NT2/D1 (cell line): ENCODE results near the gene RBM33.

DNA sequence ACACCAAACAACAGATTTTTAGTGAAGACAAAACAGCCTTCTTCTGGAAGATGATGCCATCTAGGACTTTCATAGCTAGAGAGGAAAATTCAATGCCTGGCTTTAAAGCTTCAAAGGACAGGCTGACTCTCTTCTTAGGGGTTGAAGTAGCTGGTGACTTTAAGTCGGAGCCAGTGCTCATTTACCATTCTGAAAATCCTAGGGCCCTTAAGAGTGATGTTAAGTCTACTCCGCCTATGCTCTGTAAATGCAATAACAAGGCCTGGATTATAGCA lies 300.2 kb downstream of the PAXIP1 start:
- RRBS, 2 experiments, result no CpG with 5 or more reads among the region's 2 CpGs

GRCh38 chr7:154983128-154983376 lies 19.9 kb downstream of the PAXIP1 start:
- RRBS, 2 experiments, result no CpG with 5 or more reads among the region's 3 CpGs

DNA sequence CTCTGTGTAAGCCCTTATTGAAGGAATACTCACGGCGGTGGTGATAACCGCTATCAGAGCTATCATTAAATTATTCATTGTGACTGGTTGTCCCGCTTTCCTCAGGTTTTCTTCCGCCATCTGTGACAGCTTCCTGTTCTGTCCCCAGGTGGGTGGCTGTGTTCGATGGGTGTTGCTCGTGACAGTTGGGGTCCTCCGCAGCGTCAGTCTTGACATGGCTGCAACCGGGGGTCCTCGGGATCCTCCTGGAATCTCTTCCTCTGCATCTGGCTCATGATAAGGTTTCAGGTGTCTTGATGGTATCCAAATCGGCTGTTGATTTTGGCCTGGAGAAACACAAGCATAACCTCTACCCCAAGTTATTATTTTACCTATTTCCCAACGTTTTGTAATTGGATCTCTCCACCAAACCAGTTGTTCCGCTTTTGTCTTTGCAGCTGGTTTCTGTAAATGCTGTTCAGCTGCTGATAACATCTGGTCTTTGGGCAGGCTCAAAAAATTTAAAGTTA lies 58.2 kb upstream of the INSIG1 start:
- RRBS, 2 experiments, result no CpG with 5 or more reads among the region's 14 CpGs

- RRBS, 2 experiments, result no CpG with 5 or more reads among the region's 10 CpGs
These were observed 31.3 kb upstream of the INSIG1 start for GRCh38 chr7:155266362-155266825.

DNA sequence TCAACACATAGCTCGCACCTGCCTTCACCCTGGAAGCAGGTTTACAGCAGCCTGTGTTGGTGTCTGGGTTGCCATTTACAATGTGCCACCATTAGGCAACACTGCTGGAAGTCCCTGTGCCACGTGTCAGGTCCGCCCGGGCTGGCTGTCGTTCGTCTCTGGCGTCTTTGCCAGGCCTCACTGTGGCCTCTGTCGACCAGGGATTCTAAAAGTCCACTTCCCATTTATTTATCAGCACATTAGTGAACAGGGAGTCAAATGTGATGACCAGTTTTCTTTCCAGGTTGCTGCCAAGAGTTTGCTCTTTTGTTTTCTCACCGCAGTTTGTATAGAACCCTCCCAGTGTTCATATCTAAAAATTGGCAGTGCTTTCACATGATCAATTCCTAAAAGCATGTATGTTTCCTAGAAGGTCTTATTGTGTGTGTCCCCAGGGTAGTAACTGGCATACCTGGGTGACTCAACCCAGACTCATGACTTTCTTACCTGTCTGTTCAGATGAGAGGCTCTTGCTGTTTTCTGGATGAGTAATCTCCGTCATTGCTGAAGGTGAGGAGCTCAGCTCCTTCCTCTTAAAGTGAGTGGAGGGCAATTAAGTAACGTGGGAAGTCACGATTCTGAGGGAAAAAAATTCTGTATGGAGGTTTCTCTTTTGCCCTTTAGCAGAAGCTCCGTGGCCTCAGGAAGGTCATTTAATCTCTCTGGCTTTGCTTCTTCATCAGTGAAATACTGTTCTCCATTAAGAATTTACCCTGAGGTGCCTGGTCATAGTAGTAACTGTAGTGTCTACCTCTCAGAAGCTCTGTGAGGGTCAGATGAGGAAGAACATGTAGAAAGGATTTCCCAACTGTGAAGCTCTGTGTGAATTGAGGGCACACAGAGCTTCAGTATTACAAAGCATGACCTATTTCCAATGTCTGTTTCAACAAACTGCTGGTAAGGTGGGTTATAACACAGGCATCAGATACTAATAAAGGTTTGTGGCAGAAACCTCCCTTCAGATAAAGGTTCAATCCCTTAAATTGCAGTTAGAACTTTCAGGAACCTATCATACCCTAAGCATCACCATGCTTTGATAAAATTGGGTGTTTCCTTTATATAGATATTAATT lies 9.5 kb downstream of the INSIG1 start:
- RRBS, 2 experiments, result no CpG with 5 or more reads among the region's 13 CpGs

DNA sequence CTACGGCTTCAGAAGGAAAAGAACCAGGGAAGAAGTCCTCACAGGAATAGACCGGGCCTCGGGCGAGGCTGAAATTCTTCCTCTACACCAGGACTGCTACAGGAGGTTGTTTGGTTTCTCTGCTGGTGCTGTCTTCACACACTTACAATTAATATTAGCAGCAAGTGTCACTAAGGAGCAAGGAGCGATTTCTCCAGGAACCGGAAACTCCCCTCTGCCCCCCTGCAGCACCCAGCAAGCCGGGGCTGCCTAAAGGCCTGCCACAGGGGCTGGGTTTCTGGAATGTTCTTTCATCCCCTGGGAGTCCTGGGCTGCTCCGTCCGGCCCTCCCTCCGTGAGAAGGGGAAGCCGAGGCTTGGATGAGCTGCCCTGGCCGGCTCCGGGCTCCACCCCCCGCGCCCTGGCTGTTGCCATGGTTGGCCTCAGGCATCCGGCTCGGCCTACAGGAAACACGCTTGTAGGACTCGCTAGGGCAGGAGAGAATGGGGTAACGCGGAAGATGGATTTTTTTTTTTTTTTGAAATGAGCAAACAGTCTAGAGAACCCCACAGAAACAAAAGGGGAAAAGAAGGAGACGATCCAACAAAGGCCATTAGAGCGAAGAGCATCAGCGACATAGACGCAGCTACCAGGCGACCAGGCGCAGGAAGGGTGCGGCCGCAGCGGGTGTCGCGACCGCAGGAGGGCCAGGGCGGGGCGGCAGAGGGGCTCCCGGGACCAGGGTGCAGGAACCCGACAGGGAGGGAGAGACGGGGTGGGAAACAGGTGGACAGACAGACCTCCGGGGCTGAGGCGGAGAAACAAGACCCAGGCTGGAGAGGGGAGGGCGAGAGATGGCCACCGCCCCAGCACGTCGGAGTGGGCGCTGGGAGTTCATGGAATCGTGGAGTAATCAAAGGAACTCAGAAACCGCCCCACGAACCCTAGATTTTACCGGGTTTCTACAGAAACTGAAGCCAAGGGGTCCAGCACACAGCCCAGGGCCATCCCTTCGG lies 33.1 kb downstream of the EN2 start:
- RRBS, 2 experiments, result 14 to 25% methylated on average over 14 of the region's 50 CpGs

- RRBS, 2 experiments, result 1 to 2% methylated on average over 62 to 78 of the region's 113 CpGs
These were observed at the start of gene RBM33 for GRCh38 chr7:155643864-155644981. TSS of gene RBM33 (plus strand) at chr7:155644661.

DNA sequence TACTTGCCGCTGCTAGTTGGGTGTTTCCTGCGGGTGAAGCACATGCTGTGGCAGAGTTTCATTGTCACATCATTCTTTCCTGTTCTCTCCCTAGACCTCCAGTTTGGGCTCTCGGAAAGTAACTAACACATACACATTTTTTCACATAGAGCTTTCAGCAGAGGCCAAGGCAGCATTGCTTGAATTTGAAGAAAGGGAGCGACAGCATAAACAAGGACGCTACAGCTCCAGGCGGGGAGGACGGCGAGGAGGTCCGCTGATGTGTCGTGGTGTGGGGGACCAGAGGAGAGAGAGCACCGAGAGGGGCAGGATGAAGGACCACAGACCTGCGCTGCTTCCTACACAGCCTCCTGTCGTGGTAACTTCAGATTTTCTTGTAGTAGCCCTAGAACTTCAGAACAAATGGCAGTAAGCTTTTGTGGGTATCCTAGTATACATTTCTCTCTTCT lies 62.3 kb downstream of the RBM33 start:
- RRBS, 2 experiments, result no CpG with 5 or more reads among the region's 13 CpGs

GRCh38 chr7:155731244-155731684 lies 81.0 kb downstream of the SHH start:
- RRBS, 2 experiments, result no CpG with 5 or more reads among the region's 6 CpGs

- RRBS, 2 experiments, result 93 to 96% methylated on average over 7 of the region's 21 CpGs
These were observed 48.7 kb downstream of the SHH start for GRCh38 chr7:155763491-155764090.

DNA sequence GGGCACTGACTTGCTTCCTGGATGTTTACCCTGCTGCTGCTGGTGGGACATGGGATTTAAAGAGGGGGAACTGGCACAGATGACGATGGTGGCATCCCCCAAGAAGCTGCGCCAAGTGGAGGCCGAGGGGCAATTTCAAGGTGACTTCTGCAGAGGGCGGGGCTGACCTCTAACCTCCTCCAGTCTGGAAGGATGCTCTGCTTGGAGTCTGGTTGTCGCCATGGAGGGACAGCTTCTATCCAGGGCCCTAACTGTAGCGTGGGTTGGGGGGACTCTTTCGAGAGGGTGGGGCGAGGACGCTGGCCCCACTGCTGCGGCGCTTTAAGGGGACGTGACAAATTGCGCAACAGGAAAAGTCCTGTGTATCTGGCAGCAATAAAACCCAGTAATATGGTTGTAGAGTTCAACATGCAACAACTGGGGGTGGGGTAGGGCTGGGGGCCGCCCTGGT lies 4.6 kb downstream of the SHH start:
- RRBS, 2 experiments, result no CpG with 5 or more reads among the region's 14 CpGs

DNA sequence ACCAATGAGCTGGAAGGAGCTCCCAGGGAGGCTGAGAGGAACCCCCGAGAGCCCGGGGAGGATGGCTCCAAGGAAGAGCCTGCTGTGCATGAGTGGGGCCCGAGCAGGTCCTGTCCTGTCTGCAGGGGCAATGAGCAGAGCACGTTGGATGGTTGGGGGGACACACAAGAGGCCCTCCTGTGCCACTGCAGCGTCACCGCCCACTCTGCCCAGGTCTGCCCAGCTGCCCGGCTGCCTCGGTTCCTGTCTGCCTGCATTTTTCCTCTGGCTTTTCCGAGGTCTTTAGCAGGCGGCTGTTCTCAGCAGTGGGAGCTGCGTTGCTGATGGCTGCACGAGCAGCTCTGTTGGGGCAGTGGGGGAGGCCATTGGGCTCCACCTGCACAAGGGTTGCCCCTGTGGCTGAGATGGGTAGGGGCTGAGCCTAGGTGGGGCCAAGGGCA lies 141.4 kb upstream of the SHH start:
- RRBS, 2 experiments, result no CpG with 5 or more reads among the region's 12 CpGs

DNA sequence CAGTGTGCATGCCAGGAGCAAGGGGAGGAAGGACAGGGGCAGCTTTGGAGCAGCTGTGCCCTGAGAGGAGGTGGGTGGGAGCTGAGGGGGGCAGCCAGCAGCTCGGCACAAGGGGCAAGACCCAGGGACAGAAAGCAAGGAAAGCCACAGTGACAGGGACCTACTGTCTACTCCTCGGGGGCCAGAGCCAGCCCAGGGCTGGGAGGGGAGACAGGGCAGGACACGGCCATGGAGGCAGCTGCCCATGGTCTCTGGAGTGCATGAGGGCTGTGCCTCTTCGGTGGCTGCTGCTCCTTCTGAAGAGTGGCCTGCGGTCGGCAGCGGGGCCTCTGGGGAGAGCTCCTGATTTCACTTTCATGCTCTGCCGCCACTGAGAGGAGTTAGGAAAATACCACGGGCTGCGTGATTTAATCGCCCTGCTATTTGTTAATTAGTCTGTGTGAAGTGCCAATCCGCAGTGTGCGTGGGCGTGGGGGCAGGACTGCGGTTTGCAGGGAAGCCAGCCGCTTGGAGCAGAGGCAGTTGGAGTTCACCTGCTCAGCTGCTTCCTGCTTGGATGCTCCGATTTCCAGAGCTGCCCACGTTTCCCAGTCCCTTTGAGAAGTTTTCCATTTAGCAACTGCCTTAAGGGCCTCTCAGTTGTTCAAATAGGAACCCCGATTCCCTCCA lies 149.4 kb upstream of the SHH start:
- RRBS, 2 experiments, result no CpG with 5 or more reads among the region's 19 CpGs

GRCh38 chr7:156650719-156651110 lies 10.1 kb downstream of the RNF32 start:
- RRBS, 2 experiments, result no CpG with 5 or more reads among the region's 4 CpGs

- RRBS, 2 experiments, result no CpG with 5 or more reads among the region's 4 CpGs
These were observed 91.6 kb downstream of the LMBR1 start for GRCh38 chr7:156801318-156801762.

GRCh38 chr7:156842269-156842809 lies 50.6 kb downstream of the LMBR1 start:
- RRBS, 2 experiments, result no CpG with 5 or more reads among the region's 6 CpGs

DNA sequence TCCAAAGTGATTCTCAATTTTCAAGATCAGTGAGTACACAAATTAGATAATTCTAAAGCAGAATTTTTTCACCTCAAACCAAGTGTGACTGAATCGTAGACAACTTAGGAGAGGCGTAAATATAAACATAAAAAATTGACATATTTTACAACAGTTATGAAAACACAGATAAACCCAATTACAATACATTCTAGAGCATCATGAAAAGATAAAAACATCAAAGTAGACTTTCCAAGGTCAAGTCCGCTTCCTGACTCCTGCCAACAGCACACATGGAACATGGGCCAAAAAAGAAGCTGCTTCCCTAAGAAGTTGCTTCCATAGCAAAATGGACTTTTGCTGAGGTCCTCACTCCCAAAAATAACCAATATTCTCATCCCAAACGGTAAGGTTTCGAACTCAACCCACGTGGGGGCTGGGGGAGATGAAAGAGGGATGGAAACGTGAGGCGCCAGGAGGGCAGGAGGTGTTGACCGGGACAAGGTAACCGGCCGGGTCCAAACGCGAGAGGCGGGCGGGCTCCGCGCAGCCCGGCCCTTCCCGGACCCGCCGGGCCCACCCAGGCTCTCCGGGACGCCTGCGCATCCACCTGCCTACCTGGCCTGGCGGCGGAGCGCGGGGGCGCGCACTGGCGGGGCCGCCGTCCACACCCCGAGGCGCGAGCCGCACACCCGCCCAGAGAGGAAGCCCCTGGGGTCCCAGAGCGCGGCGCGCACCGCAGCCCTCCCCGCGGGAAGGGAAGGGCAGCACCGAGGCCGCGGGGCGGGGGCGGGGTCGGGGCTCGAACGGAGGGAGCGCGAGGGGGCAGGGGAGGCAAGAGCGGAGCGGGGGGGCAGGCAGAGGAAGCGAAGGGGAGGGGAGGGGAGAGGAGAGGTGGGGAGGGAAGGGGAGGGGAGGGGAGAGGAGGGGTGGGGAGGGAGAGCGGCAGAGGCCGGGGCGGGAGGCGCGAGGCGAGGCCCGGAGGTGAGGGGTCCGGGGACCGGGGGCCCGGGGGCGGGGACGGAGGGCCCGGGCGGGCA lies 801 bp downstream of the LMBR1 start:
- RRBS, 2 experiments, result under 1 to 2% methylated on average over 11 of the region's 72 CpGs

DNA sequence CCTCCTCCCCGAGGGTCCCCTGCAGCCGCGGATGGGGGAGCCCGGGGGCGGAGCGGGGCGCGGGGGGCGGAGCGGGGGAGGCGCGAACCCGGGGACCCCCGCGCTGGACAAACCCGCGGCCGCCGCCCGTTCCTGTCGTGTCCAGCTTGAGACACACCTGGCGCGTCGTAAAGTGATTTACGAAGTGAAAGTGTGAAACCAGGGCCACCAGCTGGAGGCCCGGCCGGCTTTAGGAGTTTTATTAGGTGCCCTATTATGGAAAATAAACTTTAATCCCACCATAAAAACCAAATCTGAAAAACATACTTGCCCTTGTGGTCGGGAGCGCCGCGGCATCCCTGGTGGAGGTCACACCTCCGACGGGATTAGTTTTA lies 10.4 kb downstream of the MNX1 start:
- RRBS, 2 experiments, result 2 to 3% methylated on average over 13 of the region's 33 CpGs

DNA sequence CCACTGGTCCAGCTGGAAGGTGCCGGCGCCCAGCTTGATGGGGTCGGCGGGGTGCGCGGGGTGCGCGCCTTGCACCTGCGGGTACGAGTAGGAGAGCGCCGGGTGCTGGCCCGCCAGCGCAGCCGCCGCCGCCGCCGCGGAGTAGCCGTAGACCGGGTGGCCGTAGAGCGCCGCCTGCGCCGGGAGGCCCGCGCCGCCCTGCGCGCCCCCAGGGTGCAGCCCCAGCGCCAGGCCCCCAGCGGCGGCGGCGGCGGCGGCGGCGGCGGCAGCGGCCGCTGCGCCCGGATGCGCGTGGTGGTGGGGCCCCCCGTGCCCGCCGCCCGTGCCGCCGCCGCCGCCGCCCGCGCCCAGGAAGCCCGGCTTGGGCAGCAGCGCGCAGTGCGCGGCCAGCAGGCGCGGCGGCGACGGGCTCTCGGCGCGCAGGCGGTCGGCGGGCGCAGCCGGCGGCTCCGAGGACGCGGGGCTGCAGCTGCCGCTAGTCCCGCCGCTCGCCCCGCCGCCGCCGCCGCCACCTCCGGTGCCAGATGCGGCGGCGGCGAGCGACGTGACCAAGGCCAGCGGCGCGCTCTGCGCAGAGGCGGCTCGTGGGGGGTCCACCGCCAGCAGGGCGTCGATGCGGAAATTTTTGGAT lies 636 bp downstream of the MNX1 start:
- RRBS, 2 experiments, result 2 to 3% methylated on average over 60 to 66 of the region's 107 CpGs

DNA sequence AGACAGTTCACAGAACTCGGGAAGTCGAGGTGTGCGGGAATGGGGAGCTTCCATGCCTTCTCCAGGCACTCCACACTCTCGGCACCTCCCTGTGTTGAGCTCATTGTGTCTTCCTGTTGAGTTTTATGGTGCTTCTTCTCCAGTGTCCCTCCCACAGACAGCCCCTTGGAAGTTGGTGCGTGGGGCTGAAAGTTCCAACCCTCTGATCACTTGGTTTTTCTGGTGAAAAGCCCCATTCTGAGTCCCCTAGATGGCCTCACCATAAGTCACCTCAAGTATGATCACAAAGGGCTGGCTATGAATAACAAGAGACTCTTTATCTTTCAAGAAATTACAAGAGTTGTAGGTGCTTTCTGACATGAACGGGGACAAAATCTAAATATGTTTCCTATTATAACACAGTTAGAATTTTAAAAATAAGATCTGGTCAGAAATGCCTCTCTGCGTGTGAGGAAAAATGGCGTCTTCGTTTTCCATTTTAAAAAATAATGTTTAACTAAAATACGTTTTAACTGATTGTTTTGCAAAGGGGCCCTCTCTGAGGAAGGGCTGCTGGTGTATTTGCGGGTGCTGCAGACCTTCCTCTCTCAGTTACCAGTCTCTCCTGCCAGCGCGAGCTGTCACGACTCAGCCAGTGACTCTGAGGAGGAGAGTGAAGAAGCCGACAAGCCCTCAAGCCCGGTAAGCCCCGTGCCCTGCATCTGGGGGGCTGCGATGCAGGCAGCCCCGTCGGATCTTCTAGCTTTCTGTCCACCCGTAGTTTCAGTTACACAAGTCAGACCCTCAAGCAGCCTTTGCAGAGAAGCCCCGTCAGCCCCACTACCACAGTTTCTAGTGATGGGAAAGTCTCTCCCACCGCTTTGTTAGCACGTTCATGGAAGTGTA lies 44.9 kb downstream of the UBE3C start:
- RRBS, 2 experiments, result no CpG with 5 or more reads among the region's 24 CpGs